ENCODE results near the genes MAGEC1, SPANXN3 and EOLA2.

DNA sequence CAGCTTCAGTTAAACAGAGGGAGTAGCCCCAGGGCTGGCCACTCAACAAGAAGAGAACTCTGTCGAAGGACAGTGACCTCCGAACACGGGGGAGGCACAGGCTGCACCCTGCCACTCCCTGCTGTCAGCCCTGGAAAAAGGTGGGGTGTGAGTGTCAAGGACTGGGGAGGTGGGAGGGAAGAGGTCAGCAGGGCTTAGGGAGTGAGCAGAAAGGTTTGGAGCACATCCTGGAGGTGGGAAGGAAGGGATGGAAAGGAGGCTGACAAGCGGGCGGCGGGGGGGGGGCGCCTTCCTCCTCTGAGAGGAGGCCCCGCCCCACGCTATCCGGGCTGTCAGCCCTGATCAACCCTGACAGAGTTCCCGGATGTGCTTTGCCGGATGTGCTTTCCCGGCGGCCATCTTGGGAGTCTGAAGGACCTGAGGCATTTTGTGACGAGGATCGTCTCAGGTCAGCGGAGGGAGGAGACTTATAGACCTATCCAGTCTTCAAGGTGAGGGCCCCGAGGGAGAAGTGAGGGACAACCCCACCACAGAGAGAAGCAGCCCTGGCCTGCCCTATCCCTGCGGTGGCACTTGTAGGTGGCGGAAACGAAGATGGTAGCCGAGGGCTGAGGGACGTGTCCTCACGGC is at the start of gene MAGEC1:
Gene MAGEC1, plus strand, starts transcription at position 407 of the 630 bp plus-strand sequence.
- PRO-cap = no peak

GRCh38 chrX:142194146-142194497 is 11.0 kb downstream of the MAGEC2 start:
- PRO-cap = no peak

- PRO-cap = no peak
Observed at GRCh38 chrX:142415525-142415738, 210.3 kb upstream of the MAGEC2 start.

DNA sequence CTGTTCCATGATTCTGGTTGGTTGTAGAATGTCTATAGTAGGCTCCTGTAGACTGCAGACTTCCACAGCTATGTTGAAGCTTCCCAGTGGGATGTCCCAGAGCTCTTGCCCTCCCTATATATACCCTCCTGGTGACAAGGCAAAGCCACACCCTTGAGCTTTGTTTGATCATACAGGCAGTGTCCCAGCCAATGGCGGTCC is at the start of gene SPANXN3:
Gene SPANXN3, minus strand, starts transcription at position 93 of the 201 bp plus-strand sequence.
- PRO-cap = no peak

DNA sequence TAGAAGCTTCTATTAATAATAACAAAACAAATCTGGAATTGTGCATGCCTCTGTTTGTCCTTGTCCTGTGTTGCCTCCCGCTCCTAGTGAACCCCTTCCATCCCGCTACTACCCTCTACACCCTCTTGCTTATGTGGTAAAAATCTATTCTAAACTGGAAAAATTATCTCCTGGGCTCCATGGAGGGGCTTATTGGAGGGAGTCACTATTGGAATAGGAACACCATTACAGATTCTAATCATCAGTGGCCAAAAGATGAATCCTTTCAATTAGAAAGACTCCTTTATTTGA is 34.8 kb upstream of the FMR1 start:
- PRO-cap = no peak

DNA sequence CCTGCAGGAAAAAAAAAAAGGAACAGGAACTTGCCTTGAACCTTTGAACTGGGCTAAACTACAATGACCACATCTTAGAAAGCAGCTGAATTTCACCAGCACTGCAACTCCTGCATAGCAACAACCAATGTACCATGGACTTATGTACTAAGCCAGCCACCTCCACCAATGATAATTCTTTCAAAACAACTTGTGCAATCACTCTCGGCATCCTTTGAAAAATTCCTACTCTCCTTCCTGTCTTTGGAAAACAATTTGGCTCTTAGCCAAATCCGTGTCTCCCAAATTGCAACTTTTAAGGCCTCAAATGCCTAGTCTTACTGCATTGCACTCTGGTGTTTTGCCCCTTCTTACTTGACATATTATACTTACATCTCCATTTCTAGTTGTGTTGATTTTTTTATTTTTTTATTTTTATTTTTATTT is 26.7 kb upstream of the FMR1 start:
- PRO-cap = no peak

- PRO-cap = no peak
Observed at GRCh38 chrX:147932237-147932743, 20.6 kb downstream of the FMR1 start.

DNA sequence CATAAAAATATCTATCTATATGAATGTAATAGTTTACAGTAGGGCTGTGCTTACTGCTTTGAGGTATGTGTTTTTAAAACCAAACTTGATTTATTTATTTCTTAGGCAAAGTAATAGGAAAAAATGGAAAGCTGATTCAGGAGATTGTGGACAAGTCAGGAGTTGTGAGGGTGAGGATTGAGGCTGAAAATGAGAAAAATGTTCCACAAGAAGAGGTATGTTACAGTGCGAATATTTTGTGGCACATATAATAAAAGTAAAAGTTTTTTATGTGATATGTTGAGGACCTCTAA is 24.6 kb downstream of the FMR1 start:
- PRO-cap = no peak

DNA sequence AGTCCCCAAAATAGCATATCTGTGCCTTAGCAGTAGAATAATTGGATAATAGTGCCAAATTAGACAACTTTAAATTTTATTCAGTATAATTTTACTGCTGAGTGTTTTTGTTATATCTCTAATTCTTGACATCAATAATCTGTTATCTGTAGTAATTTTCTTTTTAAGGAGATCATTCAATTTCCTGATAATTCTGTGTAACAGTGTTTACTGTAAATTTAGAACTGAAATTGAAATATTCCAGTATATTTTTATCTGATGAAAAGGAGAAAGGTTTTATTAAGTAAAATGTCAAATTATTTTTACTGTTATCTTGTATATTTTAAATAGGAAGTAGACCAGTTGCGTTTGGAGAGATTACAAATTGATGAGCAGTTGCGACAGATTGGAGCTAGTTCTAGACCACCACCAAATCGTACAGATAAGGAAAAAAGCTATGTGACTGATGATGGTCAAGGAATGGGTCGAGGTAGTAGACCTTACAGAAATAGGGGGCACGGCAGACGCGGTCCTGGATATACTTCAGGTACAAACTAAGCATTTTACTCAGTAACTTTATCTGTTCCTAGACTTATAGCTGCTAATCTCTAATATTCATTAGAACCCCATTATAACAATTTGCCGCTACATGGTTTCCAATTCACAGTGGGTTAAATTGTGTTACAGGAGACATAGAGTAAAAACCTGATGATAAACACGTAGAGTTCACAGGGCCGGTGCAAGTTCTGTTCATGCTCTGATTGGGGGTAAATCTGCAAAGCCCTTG is 31.3 kb downstream of the FMR1 start:
- PRO-cap = no peak

GRCh38 chrX:148577283-148577684 is 76.9 kb downstream of the AFF2 start:
- PRO-cap = no peak

GRCh38 chrX:149502394-149503265 is 2.5 kb downstream of the IDS start:
- PRO-cap = no peak

DNA sequence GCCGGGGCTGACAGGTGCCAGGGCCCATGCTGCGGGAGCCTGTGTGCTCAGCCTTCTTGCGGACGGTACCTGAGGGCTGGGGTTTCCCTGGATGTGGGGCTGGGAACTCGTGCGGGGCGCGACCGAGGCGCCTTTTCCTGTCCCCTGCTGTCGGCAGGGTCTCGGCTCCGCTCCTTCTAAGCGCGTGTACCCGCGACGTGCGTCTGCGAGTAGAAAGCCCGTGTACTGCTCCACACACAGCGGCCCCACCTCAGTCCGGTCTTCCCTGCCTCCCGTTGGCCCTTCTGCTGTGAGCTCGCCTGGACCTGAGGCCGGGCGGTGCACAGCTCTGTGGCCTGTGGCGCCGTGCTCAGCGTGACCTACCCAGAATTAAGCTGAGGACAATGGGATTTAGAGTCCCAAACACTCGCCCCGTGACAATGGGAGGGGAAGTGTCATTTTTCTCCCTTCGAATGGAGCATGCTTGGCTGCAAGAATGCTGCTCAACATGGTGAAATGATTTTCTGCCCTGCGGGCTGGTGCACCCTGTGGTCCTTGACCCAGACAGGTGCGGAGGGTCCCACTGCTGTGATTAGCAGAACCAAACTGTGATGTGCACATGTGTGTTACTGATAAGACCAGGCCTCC is 580 bp downstream of the EOLA1 start:
- PRO-cap = no peak

DNA sequence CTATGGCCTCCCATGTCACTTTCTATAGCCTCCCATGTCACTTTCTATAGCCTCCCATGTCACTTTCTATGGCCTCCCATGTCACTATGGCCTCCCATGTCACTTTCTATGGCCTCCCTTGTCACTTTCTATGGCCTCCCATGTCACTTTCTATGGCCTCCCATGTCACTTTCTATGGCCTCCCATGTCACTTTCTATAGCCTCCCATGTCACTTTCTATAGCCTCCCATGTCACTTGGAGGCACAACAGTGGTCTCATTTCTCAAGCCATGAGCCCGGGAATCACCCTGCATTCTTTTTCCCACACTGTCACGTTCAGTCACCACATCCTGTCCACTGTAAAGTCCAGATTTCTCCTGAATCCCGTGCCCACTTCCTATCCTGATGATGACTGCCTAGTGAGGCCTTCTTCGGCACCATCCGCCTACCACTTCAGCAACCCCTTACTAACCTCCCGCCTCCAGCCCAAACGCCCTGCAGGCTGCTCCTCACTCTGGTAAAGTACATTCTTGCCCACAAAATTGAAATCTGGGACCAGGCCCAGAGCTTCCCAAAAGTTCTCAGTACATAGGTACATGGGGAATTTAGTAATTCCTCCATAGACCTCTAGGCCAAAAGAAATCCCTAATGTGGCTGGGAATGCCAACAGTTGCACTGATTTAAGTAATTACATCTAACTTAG is 10.4 kb upstream of the HSFX2 start:
- PRO-cap = no peak

DNA sequence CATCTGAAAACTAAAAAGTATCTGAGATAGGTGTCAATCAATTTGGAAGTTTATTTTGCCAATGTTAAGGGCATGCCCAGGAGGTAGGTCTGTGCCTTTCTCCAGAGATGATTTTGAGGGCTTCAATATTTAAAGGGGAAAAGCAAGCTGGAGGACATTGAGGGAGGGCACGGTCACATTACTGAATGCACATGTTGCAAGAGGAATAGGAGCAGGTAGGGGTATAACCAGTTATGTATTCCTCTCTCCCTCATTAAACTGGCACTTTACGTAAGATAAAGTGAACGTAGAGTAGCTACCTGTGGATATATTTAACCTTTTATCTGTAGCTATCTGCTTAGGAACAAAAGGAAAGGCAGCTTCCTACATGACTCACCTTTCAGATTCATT is 36.6 kb downstream of the MAGEA9 start:
- PRO-cap = no peak

GRCh38 chrX:149938170-149939346 is at the start of gene EOLA2:
TSS of gene EOLA2 (minus strand) at chrX:149938491.
- PRO-cap = bidirectional peak, plus-strand start at chrX:149938652, minus-strand start at chrX:149938474; bidirectional peak, plus-strand start at chrX:149939041, minus-strand start at chrX:149938831

- PRO-cap = no peak
Observed at GRCh38 chrX:149945792-149946607, 7.7 kb upstream of the EOLA2 start.

DNA sequence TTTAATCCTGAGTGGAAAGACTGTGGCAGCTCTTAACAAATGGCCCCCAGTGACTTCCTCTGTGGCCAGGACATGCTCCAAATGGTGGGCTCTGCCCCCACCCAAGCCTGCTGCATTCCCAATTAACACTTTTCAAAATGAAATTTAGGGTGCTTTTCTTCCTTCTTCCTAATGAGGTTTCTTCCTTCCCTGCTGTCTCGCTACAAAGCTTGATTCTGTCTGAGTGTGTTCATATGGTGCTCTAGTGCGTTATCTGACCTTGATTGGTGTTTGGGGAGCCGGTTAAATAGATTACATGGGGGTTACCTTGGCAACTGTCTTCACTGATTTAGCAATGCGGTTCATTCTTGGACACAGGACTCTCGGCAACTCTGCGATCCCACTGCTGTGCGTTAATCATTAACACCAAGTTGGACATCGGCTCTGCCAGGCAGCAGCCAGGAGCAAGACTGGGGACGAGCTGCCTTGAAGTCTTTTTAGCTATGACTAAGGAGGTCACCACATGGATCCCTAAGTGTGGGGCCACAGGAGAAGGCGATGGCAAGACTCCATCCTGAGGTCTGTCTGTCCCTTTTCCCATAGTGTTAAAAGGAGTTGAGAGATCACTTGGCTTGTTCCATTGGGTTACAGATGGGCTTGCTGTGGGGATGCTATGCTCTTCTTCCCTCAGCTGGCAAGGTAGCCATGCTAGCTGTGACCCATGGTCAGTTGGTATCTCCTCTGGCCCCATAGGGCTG is 93.5 kb upstream of the MAMLD1 start:
- PRO-cap = no peak

DNA sequence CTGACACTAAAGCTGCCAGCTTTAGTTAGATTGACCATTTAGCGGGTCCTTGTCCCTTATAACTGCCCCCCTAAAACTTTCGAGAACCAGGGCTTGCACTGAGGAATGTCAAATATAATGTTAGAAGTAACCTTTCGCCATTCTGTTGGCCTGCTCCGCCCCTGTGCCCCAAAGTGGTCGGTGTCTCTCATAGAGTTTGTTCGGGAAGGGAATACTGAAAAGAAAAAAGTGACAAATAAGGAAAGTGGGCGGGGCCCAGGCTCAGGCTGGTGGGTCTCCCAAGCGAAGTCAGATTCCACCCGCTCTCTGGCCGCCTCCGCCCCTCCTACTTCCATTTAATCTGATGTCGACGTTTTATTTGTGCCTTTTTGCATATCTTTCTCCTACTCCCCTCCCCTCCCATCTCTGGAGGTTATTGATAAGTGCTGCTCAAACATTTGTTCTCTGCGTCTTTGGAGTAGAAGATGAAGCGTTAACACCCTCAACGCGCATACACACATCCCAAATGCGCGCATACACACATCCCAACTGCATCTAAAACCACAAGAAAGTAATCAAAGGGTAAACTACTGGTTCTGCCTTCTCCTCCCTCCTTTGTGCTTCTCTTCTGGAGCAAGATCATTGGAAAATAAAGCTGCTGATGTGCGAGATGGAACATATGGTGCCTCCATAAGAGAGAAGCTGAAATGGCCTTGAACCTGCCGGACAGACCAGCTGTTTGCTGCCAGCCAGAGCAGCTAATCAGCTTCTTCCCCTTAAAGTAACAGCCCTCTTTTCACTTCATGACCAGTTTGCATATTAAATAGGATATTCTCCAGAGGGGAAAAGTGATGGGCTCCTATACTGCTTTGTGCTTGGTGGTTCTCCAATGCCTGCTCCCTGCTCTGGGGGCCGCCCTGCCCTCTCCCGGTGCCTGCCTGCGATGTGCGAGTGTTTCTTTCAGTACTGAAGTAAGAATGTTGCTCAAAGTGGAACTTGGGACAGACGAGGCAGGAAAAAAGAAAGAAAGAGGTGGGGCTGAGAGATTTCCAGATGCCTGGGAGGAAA is 3.1 kb downstream of the MAMLD1 start:
- PRO-cap = bidirectional peak, plus-strand start at position 298 of the sequence, minus-strand start at position 198 of the sequence

DNA sequence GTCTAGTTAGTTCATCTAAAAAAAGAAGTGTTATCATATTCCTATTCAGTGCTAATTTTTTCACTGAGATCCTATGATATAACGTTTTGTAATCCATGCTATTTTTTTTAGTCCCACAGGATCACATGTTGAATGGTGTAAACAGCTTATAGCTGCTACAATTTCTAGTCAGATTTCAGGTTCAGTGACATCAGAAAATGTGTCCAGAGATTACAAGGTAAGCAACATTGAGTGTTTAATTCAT is 5.8 kb downstream of the MTMR1 start:
- PRO-cap = no peak

DNA sequence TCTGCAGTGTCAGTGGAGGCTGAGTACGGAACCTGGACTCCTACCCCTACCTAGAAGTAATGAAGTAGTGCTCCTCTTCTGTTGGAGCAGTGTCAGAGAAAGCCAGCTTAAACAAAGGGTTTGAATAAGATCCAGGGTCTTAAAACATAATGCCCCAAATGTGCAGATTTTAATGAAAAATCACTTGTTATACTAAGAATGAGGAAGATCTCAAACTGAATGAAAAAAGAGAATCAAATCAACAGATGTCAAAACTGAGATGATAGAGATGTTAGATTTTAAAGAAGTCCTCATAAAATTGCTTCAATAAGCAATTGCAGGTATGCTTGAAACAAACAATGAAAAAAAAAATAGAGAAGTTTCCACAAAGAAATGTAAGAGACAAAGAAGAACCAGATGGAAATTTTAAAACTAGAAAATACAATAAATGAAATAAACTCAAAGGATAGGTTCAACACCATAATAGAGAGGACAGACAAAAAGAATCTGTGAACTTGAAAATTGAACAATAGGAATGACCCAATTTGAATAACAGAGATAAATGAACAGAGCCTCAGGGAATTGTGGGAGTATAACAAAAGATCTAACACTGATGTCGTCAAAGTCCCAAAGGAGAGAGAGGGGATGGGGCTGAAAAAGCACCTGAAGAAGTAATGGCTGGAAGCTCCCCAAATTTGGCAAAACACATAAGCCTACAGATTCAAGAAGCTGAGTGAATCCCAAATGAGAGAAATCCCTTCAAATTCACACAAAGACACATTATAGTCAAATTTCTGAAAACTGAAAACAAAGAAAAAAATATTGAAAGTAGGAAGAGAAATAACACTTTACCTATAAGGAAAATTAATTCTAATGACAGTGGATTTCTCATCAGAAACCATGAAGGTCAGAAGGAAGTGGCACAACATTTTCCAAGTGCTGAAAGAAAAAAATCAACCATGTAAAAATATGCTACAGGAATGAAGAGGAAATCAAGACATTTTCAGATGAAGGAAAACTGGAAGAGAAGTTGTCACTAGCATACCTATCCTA is 11.8 kb downstream of the MTMR1 start:
- PRO-cap = no peak